Choroid plexus epithelial cell (primary cell): ENCODE results near the genes CAPN8, TP53BP2 and DNAH14.

- RRBS = no CpG with 5 or more reads among the region's 7 CpGs
Observed at GRCh38 chr1:223250229-223250825, 107.3 kb upstream of the TLR5 start.

DNA sequence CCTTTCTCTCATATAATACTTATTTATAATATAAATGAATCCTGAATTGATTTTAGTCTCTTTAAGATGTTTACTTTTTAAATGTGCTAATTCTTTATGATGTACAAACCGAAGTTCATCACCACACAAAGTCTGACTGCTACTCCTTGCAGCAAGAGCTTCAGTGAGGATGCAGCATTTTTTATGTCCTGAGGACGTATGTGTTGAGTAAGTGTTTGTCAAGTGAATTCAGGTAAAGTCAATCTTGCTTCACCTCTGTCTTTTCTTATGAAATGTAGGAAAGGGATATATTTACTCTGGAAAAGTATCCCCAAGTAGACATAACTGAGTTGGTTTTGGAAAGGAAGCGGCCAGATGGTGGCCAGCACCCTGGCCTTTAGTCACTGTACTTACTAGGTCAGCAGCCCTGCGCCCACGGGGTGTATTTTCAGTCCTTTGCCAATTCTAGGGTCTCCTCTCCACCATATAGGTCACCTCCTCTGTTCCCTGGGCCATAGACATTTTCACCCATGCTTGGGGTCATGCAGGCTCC is 75.2 kb downstream of the SUSD4 start:
- RRBS = no CpG with 5 or more reads among the region's 5 CpGs

DNA sequence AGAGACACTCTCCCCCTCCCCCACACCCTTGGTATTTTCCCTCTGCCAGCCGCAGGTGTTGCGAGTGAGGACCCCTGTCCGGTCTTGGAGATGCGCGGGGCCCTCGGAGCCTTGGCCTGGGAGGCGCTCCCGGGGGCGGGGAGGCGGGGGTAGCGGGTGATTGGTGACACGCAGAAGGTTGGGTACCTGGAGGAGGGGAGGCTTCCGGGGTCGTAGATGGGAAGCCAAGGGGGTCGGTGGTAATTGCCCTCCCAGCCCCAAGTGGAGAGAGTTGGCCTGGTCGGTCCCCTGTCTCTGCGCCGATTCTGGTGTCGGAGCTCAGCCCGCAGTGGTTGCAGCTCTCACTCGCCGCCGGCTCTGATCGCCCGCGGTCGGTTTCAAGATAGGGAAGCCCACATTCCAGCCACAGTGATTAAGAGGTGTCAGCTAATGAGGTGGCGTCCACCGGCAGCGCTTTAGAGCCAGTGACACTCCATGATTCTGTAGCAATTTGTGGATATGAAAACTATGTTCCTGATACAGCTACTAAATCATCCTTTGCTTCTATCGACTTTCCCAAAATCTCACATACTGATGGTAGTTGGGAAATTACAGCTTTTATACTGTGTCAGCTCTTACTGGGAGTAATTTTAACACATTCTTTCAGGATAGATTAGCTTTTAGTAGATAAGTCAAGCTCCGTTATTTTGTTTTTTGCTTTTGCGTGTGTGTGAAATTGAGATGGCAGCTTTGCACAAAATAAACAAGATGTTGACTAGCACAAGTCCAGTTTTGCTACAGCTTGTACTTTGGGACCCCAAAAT is 1.1 kb upstream of the SUSD4 start:
- RRBS = 3% methylated on average over 17 of the region's 33 CpGs

GRCh38 chr1:223400788-223401714 is 7.8 kb downstream of the CCDC185 start:
- RRBS = no CpG with 5 or more reads among the region's 36 CpGs

GRCh38 chr1:223655270-223655519 is 10.3 kb downstream of the CAPN8 start:
- RRBS = no CpG with 5 or more reads among the region's 1 CpG

- RRBS = no CpG with 5 or more reads among the region's 8 CpGs
Observed at GRCh38 chr1:223665233-223666059, at the start of gene CAPN8. Gene CAPN8 (minus strand): TSS chr1:223665701.

DNA sequence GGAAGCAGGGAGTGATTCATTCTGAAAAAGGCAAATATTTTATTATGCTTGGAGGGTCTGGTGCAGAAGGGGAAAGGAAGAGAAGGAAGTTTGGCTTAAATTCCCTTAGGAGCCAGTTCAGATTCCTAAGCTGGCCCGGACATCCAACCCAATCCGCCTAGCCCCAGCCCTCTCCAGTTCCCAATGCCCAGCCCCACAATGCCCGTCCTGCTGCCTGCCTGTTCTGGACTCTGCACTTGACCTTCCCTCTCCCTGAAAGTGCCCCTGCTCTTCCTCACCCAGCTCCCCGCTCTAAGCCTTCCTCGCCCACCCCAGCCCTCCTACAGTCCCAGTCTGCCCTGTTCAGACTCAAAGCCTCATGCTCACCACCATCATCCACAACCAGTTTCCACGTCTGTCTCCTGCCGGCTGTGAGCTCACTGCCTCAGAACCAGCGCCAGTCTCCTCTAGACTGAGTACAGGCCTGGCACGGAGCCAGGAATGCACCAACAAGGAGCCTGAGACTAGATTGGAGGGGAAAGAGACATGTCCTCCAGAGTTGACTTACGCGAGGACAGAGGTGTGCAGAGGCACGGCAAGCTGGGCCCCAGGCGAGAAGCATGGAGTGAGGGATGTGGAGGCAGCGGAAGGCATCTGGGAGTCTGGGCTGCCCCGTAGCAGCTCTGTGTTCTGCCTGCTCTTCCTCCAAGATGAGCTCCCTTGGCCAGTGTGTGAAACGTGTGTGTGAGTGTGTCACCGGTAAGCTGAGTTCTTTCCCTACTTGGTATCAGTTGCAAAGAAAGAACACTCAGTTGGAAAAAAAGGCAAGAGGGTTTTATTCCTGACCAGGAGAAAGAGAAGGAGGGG is 19.1 kb downstream of the CAPN2 start:
- RRBS = no CpG with 5 or more reads among the region's 17 CpGs

GRCh38 chr1:223750656-223751090 is 38.3 kb downstream of the CAPN2 start:
- RRBS = no CpG with 5 or more reads among the region's 10 CpGs

DNA sequence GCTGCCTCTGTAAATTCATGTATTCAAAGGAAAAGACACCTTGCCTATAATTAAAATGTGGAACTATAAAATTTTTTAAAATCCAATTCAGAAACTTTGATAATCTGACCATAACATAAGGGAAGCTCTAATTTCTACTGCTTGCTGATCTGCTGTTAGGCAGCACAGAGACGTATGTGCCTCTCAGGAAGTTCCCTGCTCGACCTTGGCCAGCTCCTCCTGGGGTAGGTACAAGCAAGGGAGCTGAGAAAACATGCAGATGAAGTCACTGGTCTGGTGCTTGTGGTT is 63.5 kb downstream of the CAPN2 start:
- RRBS = no CpG with 5 or more reads among the region's 2 CpGs

- RRBS = no CpG with 5 or more reads among the region's 12 CpGs
Observed at GRCh38 chr1:223799621-223800334, 46.0 kb downstream of the TP53BP2 start.

DNA sequence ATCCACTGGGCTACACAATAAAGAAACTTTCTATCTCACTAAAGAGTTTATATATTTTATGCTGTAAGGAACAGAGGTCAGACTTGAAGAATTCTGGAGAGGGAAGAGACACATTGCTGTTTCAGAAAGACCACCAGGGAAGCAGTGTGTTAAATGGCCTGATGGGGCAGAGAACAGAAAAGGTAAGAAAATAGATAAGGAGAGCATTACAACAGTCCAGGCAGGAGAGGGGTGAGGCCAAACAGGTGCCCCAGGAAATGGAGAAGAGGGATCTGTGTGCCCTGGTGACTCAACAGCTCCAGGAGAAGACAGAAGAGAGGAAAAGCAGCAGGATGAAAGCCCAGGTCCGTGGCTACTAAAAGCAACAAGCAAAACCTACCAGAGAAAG is 9.2 kb downstream of the TP53BP2 start:
- RRBS = no CpG with 5 or more reads among the region's 1 CpG

DNA sequence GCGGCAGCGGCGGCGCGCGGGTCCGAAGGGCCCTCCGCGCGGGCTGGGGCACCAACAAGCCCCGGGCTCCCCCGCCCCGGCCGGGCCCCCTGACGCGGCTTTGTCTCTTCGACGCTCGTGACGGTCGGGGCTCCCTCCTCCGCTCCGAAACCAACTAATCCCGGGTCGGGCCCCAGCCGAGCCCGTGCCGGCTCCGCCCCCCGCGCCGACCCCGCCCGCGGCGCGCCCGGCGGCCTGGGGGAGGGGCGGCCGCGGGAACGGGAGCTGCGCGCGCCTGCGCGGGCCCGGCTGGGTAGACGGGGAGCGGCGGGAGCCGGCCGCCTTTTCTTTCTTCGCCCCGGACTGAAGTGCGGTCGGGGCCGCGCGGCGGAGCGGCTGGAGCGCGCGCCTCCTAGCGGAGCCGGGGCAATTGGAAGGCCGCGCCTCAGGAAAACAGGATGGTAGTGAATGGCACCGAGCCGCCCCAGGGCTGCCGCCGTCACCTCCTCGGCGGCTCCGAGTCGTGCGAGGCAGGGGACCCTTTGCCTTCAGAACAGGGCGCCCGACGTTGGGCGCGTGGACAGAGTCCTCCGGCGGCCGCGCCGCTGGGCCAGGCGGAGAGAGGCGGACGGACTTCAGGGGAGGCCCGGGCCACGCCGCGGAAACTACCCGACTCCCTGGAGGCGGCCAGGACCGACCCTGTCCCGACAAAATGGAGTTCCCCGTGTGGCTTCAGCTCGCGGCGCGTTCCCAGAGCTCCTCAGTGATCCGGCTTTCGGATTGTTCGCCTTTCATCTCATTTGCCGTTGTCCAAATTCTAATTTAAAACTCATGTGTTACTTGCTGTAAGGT is at the start of gene TP53BP2:
Gene TP53BP2, minus strand, starts transcription at position 152 of the 831 bp plus-strand sequence.
- RRBS = 1% methylated on average over 59 of the region's 109 CpGs

- RRBS = 2% methylated on average over 9 of the region's 41 CpGs
Observed at GRCh38 chr1:224114373-224115157, 654 bp downstream of the FBXO28 start.

GRCh38 chr1:224195098-224195630 is 12.1 kb downstream of the DEGS1 start:
- RRBS = no CpG with 5 or more reads among the region's 12 CpGs

DNA sequence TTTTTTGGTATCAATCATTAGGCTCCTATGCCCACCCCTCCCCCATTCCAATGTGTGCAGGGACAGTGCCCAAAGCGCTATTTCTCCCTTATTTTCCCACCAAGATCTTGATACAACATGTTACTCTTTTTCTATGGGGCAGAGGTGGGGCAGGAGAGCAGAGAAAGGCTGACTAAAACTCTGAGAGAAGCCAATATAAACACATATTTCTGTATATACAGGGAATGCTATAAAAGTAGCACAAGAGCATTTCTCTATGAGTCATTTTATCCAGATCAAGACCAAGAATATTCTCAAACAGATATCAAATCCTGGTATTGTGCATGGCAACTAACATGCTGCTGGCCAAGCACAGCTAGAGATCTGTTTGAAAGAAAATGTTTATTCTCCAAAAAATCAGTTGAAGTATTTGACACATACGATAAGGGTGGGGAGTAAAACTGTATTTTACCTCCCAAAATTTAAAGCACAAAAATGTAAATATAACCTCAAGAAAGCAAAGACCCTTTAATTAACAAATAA is 7.2 kb downstream of the WDR26 start:
- RRBS = no CpG with 5 or more reads among the region's 2 CpGs

GRCh38 chr1:224512592-224513180 is 78.1 kb upstream of the WDR26 start:
- RRBS = no CpG with 5 or more reads among the region's 5 CpGs

DNA sequence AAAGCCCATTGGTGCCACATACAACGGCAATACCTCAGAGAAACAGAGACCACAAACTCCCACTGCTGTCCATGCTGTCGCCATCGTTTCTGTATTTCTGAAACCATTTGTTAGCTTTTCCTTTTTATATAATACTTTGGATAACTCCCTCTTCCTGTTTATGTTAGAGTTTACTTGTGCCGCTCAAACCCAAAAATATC is 145.6 kb upstream of the DNAH14 start:
- RRBS = no CpG with 5 or more reads among the region's 4 CpGs

GRCh38 chr1:224929281-224930419 is at the start of gene DNAH14:
Gene DNAH14 (plus strand): TSS chr1:224929675.
- RRBS = no CpG with 5 or more reads among the region's 80 CpGs

- RRBS = no CpG with 5 or more reads among the region's 10 CpGs
Observed at GRCh38 chr1:225461481-225461813, 33.6 kb upstream of the LBR start.

GRCh38 chr1:225463202-225464091 is 35.6 kb upstream of the LBR start:
- RRBS = no CpG with 5 or more reads among the region's 8 CpGs